ENCODE data around the genes CLEC5A, OR2A2 and CNTNAP2.

DNA sequence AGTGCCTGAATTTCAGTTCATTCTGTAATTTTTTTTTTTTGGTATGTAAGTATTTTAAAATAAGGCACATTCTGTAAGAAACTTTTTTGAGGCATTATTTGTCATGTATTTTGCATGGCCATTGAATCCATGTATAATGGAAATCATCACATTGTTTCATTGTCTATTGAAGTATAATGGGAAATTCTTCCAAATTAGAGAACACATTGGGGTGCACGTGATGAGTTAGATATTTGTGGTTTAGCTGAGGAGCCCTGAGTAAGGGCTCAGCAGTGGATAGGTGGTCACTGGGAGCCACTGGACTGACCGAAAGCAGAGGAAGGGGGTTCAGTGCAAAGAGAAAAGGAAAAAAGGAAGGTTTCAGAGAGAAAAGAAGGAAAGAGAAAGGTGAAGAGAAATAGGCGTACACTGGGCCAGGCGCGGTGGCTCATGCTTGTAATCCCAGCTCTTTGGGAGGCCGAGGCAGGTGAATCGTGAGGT is 3.1 kb downstream of the TAS2R4 start:
- RRBS, result no CpG with 5 or more reads among the region's 7 CpGs

DNA sequence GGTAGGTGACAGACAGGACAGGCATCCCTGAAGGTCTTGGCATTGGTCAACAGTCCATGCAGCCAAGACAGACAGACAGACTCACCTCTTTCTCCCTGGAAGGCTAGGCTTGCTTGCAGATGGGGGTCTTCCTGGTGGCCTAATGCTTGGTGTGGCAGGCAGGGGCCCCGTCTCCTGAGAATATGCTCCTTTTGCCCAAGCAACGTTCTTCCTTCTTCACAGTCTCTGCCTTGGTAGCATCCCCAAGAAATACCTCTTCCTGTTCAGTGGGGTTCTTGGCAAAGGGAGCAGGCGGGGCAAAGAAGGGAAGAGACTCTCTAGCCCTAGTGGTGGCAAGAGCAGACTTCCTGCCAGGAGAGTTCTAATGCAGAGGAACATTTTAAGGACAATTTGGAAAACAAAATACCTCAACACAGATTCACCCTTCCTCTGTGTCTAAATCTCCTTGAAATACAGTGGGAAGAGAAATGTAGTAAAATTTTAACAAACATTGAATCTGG is at the start of gene CLEC5A:
Gene CLEC5A (minus strand): TSS at position 253 of the 500 bp plus-strand sequence.
- RRBS, result no CpG with 5 or more reads among the region's 3 CpGs

GRCh38 chr7:142454840-142455430 is 197.1 kb upstream of the PRSS58 start:
- RRBS, result no CpG with 5 or more reads among the region's 9 CpGs

DNA sequence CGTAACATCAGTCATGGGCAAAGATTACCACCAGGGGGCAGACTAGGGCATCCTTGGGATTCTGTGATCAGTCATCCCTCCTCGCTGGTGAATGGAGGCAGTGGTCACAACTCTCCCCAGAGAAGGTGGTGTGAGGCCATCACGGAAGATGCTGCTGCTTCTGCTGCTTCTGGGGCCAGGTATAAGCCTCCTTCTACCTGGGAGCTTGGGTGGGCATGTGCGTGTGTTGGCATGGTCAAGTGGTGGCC is 122.8 kb upstream of the PRSS1 start:
- RRBS, result no CpG with 5 or more reads among the region's 4 CpGs

GRCh38 chr7:142711735-142712049 is 37.6 kb upstream of the PRSS1 start:
- RRBS, result no CpG with 5 or more reads among the region's 6 CpGs

DNA sequence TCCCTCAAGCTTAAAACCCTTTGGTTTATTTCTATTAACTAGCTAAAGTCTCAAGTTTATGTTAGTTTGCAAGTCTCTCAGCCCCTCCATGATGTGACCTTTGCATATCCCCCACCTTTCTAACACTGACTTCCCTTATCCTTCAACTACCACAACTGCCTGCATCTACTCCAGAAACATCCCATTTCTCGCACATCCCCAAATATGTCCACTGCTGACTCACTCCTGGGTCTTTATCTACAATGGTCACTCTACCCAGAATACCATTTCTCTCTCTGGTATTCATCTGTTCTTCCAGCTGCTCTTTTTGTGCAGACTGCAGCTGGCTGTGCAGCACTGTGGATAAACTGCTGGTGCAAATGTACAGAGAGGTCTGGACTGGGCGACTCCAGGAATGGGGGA is 32.7 kb upstream of the PRSS1 start:
- RRBS, result no CpG with 5 or more reads among the region's 2 CpGs

DNA sequence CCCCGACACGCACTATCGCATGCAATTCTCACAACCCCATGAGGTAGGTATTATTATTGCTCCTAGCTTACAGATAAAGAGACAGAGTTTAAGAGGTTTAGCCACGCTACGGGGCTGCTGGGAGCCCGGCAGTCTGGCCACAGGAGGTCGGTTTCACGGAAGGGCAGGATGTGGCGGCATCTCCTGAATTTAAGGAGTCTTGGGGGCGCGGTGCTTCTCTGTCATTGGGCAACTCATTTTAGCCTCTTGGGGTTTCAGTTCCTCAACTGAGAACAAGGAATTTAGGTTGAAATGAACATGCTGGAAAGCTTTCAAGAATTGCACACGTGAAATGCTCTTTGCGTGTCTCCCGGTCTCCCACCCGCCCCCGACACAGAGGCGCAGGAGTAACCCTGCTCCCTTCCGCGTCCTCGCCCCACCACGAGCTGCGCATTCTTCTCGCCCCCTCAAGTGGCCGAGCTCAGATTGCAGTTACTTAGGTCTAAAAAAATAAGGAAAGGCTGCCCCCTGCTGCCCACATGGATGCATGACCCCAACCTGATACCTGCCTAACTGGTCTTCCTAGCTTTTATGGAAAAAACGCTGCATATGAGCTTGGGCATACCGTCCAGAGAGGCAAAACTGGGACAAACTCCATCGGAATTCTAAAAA is 12.4 kb downstream of the PRSS2 start:
- RRBS, result no CpG with 5 or more reads among the region's 27 CpGs

DNA sequence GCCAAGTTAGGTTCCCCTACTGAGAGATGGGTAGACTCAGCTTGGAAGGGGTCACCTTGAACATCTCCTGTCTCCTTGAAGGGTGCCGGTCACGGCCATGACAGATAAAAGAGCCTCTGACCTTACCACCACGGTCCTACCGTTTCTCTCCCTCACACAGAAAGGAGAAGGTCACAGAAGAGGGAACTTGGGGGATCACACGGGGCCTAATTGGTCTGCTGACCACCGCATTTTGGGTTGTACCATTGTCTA is 17.0 kb downstream of the PRSS2 start:
- RRBS, result no CpG with 5 or more reads among the region's 6 CpGs

DNA sequence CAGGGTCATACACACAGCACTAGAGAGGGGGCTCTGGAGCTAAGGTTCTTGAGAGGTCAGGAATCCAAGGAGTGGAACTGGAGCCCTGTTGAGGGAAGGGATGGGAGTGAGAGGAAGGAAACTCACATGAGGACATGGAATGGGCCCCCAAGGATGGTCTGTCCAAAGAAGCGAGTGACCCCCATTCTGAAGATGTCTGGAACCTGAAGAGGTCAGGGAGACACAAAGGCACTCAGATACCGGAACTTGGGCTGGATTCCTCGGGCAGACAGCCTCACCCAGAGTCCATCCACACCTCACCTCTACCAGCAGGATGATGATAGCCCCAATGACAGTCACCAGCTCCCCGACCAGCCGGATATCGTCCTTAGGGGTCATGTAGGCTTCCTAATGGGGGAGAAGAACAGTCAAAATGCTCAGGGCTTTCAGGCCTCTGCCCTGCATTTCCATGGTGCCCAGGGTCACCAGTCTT is 10.7 kb downstream of the TRPV6 start:
- RRBS, result no CpG with 5 or more reads among the region's 6 CpGs

DNA sequence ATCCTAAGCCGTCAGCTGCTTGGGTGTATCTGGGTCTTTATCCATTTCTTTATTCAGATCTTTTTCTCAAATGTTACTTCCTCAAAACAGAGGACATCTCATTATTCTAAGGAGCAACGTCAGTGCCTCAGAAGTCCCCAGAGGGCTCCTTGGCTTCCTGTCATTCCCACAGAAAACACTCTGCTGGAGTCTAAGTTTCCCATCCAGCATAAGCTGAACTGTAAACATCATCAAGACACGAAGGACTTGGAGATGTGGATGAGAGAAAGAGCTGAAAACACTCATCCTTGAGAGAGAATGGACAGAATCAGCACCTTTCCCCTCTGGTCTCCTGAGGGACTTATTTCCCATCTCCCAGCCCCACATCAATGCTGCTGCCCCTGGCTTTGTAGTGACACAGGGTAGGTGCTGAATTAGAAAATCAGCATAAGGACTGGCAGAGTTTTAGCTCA is 2.6 kb upstream of the OR6V1 start:
- RRBS, result no CpG with 5 or more reads among the region's 3 CpGs

DNA sequence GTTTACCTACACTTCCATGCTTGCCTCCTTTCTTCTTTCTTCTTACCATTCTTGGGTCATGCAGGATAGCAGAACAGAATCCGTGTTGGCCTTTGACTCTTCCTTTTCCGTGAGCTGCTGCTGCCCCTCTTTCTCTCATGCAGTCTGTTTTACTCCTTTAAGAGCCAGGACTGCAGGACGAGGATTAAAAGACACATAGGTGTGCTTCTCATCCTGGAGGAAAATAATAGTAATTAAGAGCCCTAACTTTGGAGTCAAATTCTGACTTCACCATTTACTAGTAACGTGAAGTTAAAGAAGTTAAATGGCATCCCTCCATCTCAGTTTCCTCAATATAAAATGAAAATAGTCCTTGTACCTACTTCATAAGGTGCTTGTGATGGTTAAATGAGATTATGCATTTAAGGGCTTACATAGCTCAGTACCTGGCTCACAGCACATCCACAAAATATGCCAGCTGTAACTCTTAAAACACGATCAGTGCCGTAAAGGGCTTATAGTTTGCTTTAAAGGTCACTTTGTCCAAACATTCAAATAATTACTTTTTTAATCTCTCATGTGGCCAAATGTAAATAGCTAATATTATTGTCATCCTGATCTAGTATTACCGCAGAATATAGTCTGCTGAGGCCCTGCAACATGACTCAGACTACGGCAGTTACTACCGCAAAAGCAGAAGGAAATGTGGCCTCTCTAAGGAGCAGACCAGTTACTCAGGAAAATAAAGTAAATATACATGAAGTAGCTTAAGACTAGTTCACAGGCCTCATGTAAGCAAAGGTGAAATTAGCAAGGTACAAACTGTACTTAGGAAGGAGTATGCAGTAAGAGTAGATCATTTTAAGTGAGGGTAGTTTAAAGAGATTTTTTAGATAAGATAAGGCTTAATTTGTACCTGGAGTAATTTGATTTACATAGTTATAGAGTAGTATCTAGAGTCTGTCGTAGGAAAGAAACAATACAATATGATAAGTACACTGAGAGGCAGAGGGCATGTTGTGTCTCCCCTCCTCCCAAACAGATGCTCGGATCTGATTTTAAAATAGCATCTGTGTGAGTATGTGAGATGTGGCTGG is 12.9 kb downstream of the CASP2 start:
- RRBS, result no CpG with 5 or more reads among the region's 11 CpGs

DNA sequence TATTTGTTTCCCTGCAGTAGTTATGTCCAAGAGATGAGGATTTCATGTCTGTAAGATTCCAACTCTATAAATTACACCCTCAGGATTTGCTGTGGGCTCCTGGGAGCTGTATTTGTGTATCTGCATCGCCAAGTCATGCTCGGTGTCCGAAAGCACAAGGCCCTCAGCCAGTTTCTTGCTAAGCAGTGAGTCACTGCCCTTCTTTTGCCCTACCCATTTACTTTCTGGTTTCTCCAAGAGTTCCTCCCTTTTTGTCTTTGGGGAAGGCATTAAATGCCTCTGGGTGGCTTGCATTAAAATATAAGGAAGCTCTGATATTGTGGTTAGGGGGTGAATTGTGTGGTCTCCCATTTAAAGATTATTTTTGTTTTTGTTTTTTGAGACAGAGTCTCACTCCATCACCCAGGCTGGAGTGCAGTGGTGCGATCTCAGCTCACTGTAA is 15.6 kb downstream of the CLCN1 start:
- RRBS, result no CpG with 5 or more reads among the region's 4 CpGs

DNA sequence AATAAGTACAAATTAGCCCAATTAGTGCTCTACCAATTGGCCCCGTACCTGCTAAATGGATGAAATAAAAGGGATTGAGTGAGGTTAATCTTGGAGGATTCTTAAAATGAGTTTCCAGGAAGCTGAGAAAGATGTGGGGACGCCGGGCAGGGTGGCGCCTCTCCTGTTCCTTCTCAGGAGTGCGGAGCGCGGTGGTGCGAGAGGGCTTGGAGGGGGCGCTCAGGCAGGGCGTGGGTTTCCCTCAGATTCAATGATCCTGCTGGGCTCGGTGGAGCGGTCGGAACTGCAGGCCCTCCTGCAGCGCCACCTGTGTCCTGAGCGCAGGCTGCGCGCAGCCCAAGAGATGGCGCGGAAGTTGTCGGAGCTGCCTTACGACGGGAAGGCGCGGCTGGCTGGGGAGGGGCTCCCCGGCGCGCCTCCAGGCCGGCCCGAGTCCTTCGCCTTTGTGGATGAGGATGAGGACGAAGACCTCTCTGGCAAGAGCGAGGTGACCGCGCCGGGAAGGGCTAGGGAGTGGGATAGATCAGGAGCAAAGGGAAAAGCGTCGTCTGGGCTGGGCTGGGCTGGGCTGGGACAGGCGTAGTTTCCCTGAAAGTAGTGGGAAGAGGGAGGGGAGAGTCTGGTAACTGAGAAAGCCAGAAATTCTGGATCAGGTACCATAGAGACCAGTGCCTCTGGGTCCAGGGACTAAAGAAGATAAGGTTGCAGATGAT is 17.1 kb downstream of the FAM131B start:
- RRBS, result 2% methylated on average over 7 of the region's 38 CpGs

- RRBS, result 3% methylated on average over 23 of the region's 45 CpGs
Measured at GRCh38 chr7:143381410-143381802, 261 bp downstream of the ZYX start.

DNA sequence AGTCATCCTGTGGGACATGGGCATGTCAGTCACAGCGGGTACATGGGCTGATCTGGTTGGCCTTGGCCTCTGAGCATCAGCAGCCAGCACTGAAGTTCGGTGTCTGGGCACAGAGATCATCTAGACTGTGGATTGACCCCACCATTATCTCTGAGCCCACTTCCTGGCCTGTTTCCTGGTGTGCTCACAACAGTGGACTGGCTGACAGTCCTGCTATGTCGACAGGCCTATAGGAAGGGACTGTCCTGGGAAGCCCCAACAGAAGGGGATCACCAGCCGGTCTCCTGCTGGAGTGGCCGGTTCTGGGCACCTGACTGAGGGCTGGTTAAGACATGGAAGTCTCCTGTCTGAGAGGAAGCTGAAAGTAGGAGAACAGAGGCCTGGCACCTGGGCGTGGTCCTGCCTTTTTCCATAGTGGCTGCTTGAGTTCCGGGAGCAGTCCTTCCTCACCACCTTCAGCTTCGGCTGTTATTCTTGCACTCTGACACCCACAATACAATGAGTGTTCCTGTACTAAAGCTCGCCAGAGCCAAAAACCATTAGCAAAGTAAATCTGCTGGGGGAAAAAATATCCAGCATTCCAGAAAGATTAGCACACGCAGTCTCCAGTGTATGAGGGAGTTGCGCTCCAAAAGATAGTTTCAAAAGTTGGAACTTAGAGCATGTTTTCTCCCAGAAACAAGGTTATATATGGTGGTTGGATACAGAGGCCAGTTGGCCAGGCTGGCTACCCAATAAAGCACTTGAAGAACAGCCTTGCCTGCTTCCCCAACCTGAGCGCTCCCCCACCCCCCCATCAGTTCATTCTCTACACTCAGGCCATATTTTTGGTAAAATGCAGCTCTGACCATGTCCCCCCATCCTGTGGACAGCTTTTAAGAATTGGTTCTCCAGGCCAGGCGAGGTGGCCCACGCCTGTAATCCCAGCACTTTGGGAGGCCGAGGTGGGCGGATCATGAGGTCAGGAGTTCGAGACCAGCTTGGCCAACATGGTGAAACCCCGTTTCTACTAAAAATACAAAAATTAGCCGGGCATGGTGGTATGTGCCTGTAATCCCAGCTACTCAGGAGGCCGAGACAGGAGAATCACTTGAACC is 11.0 kb downstream of the ZYX start:
- RRBS, result no CpG with 5 or more reads among the region's 20 CpGs

DNA sequence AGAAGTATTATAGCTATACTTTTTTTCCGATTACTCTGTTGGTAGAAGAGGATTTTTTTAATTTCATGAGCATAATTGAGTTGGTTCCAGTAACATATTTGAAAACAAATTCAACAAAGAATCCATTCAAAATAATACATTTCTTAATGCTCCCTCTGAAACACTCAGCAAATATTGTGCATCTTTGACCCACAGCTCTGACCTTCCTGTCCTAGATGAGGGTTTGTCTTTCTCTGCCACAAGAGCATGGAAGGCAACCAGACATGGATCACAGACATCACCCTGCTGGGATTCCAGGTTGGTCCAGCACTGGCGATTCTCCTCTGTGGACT is at the start of gene OR2A2:
Gene OR2A2 (plus strand): TSS at position 247 of the 332 bp plus-strand sequence.
- RRBS, result no CpG with 5 or more reads among the region's 2 CpGs

DNA sequence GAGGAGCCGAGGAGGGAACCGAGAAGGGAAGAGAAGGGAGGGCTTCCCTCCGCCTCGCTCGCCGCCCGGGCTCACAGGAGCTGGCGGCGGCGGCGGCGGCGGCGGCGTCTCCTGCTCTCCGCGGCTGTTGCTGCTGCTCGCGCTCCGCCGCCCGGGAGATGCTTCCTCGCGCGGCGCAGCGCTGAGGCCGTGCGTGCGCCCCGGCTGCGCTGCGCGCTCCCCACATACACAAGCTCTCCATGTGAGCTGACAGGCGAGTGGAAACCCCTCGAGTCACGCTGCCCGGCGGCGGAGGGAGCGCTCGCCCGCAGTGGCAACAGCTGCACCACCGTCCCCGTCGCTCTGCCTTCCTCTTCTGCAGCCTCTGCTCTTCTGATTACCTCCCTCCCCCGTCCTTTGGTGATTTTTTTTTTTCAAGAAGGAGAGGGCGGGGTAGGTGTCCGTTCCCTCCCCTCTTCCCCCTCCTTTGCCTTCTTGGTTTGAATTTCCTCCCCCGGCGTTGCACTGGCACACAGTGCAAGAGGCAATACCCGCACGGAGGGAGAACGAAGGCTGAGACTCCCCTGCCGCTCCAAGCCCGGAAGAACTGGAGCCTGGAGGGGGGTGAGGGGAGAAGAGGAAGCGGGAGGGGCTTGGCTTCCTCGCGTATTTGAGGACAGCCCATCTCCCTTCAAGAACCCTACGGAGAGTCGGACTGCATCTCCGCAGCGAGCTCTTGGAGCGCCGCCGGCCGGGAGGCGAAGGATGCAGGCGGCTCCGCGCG is at the start of gene CNTNAP2:
Gene CNTNAP2 (plus strand): TSS at position 669 of the 763 bp plus-strand sequence.
- RRBS, result 3% methylated on average over 35 of the region's 72 CpGs

GRCh38 chr7:148268137-148268406 is 322.5 kb upstream of the C7orf33 start:
- RRBS, result no CpG with 5 or more reads among the region's 5 CpGs

DNA sequence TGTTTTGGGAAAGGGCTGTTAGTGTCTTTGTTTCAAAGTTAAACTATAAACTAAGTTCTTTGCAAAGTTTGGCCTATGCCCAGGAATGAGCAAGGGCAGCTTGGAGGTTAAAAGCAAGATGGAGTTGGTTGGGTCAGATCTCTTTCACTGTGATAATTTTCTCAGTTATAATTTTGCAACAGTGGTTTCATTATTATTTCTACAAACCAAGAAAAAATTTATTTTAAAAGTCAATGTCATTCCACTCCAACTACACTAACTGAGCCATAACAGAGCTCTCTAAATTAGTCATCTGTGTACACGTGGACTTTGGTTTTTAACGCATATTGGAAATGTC is 143.3 kb upstream of the C7orf33 start:
- RRBS, result no CpG with 5 or more reads among the region's 2 CpGs

Data from AG09319 (cell line).